ENCODE data around the gene PXMP2.

GRCh38 chr12:132608744-132609374, 1.5 kb downstream of the LRCOL1 start:
- PRO-cap, result no peak

- PRO-cap, result bidirectional peak, plus-strand start at chr12:132687623, minus-strand start at chr12:132687342
Measured at GRCh38 chr12:132687230-132688312, at the start of gene PXMP2. Gene PXMP2 (plus strand): TSS chr12:132687587.

- PRO-cap, result no peak
Measured at GRCh38 chr12:132695202-132696150, 8.1 kb downstream of the PXMP2 start.

GRCh38 chr12:132700887-132701652, 9.6 kb upstream of the PGAM5 start:
- PRO-cap, result no peak

DNA sequence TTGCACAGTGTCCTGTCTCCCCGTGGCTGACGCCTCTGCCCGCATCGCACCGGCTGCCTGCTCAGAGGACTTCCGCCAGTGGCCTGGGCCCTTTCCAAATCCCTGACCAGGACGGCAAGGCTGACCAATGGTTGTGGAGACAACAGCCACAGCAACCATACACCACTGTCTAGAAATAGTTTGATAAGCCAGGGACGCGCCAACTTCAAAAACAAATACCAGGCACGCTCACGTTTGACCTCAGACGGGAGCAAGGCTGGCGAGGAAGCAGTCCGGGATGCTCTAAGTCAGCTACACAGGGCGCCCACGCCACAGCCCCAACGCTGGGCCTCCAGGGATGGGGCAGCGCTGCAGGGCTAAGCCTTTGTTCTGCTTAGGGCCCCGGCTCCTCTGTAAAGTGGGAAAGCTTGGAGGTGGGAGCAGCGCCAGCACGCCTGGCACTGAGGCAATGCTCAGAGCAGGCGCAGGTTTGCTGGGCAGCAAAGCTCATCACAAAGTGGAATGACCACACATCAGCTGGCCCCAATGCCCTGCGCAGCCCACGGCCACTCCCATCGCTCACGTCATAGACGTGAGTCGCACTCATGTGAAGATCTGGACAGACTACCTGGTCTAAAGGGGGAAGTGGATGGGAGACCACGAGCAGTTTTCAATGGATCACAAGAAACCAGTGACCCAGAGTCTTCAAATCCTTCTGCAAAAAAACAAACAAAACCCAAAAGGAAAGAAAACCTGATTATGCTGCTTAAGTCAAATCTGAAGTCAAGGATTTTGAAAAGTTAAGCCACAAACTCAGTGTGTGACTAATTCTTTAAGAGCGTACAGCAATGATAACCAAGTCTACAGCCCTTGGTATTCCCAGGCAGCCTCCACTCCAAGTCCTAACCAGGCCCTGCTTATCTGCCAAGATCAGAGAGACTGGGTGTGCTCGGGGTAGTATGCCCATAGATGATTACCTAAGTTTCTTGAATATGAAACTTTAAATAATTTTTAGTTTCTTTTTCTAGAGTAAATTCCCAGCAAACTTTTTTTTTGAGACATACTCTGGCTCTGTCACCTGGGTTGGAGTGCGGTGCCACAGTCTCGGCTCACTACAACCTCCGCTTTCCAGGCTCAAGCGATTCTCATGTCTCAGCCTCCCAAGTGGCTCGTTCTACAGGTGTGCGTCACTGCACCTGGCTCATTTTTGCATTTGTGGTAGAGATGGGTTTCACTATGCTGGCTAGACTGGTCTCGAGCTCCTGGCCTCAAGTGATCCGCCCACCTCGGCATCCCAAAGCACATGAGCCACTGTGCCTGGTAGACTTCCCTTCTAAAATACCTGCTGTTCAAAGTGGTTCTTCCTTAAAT, 12.9 kb downstream of the PGAM5 start:
- PRO-cap, result no peak

GRCh38 chr12:132726122-132727218, 15.8 kb downstream of the PGAM5 start:
- PRO-cap, result no peak

DNA sequence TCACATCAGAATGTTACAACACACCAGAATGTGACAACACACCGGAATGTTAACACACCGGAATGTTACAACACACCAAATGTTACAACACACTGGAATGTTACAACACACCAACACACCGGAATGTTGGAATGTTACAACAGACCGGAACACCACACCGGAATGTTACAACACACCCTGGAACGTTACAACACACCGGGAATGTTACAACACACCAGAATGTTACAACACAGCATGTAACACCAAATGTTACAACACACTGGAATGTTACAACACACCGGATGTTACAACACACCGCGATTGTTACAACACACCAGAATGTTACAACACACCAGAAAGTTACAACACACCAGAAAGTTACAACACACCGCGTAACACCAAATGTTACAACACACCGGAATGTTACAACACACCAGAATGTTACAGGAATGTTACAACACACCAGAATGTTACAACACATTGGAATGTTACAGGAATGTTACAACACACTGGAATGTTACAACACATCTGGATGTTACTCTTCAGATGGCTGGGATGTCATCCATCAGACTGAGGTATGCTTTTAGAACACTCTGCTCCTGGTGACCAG, 21.1 kb downstream of the CHFR start:
- PRO-cap, result no peak

GRCh38 chr12:133191334-133192035, 10.2 kb downstream of the ZNF268 start:
- PRO-cap, result no peak

All from bile duct (tissue), 1 donor.